Measurements from ENCODE around the gene EPHA4.

DNA sequence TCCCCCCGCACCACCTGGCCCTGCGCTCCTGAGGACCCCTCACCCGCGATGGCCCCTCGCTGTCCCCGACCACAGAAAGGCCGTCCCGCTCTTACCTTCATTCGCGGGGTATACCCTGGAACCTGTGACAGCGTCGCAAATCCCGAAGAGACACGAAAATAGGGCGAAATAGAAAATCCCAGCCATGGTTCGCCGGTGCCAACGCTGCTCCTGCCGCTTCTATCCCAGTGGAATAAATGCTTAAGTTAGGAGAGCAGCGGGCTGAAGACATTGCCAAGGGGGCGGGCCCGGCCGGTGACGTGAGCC is at the start of gene EPHA4:
TSS of gene EPHA4 (minus strand) at position 242 of the 306 bp plus-strand sequence.
- RRBS: 0% methylated on average over 3 of the region's 24 CpGs

DNA sequence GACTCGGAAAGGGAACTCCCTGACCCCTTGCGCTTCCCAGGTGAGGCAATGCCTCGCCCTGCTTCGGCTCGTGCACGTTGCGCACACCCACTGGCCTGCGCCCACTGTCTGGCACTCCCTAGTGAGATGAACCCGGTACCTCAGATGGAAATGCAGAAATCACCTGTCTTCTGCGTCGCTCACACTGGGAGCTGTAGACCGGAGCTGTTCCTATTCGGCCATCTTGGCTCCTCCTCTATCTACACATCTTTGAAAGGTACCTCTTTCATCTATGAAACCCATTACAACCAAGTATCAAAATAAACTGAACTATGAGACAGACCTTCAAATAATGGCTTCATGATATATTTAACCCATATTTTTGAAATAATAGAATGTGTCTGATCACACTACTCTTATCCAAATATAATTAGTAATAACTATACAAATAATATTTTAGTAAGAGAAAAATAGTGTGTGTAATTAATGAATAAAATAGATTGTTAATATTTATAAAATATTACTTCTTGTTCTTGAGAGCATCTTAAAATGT is 143.3 kb downstream of the PAX3 start:
- RRBS: no CpG with 5 or more reads among the region's 13 CpGs

- RRBS: no CpG with 5 or more reads among the region's 14 CpGs
Measured at GRCh38 chr2:223050711-223051674, 997 bp upstream of the KCNE4 start.

DNA sequence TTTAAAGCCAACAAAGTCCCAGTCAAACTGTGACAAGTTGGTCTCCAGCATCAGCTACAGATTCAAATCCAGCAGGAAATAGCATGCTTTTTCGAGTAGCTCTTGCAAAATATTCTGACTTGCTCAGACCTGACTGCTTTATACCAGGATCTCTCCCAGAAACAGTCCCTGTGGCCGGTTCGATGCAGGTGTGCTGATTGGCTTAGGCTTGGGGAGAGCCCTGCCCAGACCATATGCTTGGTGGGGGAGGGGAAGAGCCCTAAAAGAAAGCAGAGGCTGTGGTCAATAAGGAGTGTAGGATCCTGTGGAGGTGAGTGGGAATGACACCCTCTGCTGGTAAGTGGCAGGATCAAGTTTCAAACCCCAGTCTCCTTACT is 49.6 kb downstream of the KCNE4 start:
- RRBS: no CpG with 5 or more reads among the region's 3 CpGs

DNA sequence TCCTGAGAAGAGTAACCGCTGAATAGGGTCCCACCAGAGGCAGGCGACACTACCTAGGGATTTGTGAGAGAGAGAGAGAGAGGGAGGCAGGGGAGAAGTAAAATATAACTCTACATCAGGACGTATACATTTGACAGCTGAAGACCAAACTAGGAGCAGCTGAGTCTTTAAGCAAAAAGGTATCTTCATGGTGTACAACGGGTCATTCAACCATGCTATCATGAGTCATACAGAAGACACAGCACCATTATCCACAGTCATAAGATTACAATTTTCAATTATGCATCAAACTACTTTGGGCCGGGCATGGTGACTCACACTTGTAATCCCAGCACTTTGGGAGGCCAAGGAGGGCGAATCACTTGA is 49.6 kb downstream of the WDFY1 start:
- RRBS: no CpG with 5 or more reads among the region's 6 CpGs

DNA sequence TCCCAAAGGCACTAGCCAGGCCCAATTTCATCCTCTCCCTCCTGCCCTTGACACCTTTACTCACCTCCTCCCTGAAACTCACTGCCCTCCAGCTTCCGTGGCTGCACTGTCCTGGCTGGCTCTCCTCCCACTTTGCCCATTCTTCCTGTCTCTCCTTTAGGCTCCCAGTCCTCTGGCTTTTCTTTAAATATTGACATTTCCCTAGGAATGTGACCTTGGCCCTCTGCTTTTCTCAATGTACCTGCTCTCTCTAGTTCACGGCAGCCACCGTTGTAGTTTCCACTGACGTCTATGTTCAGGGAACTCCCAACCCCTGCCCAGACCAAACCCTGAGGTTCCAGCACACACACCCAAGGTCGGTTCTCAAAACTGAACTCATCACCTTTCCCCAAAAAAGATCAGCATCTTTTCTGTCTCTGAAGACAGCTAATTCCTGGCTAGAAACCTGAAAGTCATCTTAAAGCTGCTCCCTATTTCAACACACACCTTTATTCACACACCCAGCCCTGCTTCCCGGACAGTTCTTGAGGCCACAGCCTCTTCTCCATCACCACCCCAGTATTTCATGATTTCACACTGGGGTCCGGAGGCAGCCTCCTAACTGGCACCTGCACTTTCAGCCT is 36.6 kb downstream of the WDFY1 start:
- RRBS: 90% methylated on average over 2 of the region's 7 CpGs

- RRBS: no CpG with 5 or more reads among the region's 10 CpGs
Measured at GRCh38 chr2:223982374-223983052, 25.2 kb downstream of the MRPL44 start.

DNA sequence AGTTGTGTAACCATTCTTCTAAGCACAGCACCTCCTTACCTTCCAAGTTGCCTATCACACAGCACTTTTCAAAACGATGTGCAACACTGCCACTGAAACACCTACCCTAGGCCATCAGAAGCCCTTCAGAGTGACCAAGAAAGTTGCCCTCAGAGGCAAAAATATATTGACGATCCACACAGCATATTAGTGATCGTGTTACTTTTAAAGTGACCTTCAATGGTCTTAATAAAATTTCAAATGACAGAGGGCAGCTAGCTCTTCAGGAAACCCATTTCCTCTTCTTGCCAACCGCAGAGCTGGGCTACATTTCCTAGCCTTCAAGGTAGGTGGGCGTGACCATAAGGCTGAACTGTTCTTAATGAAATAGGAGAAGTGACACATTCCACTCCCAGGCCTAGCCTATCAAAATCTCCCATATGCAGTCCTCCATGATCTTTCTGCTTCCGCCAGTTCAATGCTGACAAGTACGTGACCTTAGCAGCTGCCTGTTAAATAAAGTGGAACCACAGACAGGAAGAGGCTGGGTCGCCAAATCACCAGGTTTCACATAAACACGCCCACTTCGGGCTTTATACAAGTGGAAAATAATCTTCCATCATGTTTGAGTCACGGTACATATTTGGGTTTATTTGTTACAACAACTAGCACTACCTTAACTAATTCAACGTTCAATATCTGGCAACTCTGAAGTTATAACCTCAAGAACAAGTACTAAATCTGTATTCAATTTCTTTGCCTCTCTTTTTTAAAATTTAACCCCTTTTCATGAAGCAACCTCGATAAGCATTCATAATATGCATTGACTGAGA is 13.2 kb downstream of the SERPINE2 start:
- RRBS: no CpG with 5 or more reads among the region's 13 CpGs

GRCh38 chr2:224399667-224400132 is 2.2 kb downstream of the FAM124B start:
- RRBS: no CpG with 5 or more reads among the region's 3 CpGs

DNA sequence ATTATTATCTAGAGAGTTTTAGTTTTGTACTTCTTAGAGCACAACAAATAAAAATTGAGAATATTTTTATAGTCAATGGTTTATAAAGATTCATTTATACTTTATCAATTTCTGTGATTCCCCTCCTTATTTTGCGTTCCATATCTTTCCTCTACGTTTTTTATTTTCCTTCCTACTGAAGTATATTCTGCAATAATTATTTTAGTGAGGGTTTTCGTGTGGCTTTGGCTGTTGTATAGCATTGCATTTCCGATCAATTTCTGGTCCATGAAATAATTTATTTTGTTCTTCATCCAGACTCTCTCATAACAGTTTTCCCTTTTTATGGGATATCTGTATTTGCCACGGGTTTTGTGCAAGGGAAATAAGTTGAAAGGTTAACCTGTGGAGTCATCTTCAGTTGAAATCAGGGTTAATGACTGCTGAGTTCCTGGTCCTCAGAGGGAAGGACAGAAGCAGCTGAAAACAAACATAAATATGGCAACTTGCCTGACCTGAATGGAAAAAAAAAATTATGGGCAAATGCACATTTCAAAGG is 47.1 kb upstream of the FAM124B start:
- RRBS: no CpG with 5 or more reads among the region's 5 CpGs

DNA sequence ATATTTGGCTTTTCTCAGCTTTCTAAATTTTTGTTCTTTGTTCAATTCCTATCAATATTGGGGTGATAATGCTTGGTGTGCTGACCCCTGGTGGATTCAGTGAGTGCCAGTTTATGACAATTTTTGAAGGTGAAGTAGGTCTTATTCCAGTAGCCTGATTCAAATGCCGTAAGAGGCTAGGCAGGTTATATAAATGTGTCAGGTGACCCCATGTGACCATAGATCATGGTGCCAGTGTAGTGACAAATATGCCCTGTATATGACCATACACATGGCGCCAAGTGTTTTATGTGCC is 47.6 kb upstream of the FAM124B start:
- RRBS: no CpG with 5 or more reads among the region's 2 CpGs

- RRBS: no CpG with 5 or more reads among the region's 4 CpGs
Measured at GRCh38 chr2:224497798-224498898, 87.0 kb downstream of the CUL3 start.

GRCh38 chr2:224510879-224511786 is 74.0 kb downstream of the CUL3 start:
- RRBS: no CpG with 5 or more reads among the region's 6 CpGs

DNA sequence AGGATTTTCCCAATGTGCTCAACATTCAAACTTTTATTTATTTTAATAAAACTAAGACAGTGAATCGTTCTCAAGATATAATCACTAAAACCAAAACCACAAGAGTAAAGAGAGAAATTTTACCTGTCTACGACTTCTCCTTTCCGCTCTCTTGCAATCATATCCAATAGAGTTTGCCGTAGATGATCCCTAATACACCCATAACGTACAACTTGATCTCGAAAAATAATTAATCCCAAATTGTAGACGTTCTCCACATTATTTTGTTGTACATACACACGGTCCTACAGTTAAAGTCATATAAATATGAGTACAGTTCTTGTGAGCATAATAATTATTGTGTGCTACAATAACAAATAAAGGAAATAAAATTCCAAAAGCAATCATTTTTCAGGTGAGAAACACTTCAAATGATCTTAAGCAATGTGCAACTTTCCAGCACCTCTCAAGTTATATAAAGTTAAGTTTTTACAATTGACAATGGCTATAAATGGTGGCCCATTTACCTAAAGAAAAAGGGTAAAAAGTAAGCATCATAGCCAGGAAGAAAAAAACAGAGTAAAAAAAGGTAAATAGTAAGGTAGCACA is 70.6 kb downstream of the CUL3 start:
- RRBS: no CpG with 5 or more reads among the region's 8 CpGs

DNA sequence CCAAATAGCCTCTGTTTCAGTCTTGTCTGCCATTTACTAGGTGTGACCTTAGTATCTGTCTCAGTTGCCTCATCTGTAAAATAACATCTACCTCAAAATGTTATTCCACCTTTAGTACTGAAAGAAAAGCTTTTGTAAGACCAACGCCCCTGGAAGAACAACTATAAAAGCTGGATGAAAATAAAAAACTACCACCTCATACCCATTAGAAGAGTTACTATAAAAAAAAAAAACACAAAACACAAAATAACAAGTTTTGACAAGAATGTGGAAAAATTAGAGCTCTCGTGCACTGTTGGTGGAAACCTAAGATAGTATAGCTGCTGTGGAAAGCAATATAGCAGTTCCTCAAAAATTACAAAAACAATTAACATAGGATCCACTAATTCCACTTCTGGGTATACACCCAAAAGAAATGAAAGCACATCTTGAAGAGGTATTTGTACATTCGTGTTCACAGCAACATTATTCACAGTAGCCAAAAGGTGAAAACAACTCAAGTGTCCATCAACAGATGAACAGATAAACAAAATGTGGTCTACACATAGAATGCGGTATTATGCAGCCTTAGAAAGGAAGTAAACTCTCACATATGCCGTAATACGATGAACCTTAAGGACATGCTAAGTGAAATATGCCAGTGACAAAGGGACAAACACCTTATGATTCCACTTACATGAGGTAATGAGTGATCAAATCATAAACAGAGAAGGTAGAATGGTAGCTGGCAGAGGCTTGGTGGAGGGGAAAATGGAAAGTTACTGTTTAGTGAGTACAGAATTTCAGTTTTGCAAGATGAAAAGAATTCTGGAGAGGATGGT is 61.8 kb downstream of the CUL3 start:
- RRBS: no CpG with 5 or more reads among the region's 6 CpGs

DNA sequence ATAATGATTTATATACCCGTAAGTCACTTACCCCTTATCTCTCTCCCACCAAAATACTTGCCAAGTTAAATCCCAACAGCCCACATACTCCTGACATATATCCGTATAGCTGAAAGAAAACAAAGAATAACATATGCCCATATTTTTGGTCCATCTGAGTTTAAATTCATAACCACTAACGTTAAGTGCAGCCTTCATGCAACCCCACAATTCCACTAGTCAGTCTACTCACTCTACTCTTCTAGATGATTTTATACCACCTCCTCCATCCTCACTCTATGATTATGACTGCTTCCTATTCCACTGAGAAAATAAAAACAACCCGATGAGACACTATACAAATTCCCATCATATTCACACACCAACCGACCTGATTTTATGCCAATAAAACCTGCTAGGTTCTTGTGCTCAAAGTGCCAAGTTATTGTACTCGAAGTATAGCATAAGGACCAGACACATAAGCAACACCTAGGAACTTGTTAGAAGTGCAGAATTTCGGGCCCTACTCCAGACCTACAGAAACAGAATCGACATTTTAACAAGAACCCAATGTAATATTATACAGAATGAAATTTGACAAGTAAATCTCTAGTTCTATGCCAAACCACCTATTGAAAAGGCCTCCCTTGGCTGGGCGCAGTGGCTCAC is 26.9 kb downstream of the CUL3 start:
- RRBS: no CpG with 5 or more reads among the region's 9 CpGs

GRCh38 chr2:224564598-224565178 is 20.5 kb downstream of the CUL3 start:
- RRBS: no CpG with 5 or more reads among the region's 2 CpGs

- RRBS: no CpG with 5 or more reads among the region's 2 CpGs
Measured at GRCh38 chr2:224776828-224777164, 60.6 kb upstream of the CCDC195 start.

DNA sequence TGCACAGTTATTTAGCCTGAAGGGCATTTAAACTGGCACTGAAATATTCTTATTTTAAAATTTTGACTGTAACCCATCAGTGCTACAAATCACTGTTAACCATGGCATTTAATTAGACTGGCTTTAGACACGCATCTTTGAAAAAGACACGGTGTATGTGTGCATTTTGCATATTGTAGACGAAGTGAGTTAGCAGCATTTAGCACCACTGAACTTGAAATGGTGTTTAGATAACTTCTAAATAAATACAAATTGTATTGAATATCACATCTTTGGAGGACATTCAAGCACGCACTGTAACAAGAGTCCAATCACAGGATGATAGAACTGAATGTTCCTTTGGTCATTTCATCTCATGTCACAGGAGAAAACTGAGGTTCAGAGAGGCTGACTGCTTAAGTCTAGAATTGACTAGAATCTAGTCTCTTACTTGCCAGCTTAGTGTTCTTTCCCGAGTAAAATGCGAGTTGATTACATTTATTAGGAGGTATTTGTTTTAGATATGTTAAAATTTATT is 119.2 kb upstream of the CCDC195 start:
- RRBS: no CpG with 5 or more reads among the region's 6 CpGs

- RRBS: no CpG with 5 or more reads among the region's 5 CpGs
Measured at GRCh38 chr2:224909748-224910586, 132.3 kb downstream of the DOCK10 start.

Measured in GM19239 (cell line).